Left colon (tissue), 1 donor: ENCODE measurements around the genes AURKAIP1, TMEM240, FNDC10 and SLC35E2B.

DNA sequence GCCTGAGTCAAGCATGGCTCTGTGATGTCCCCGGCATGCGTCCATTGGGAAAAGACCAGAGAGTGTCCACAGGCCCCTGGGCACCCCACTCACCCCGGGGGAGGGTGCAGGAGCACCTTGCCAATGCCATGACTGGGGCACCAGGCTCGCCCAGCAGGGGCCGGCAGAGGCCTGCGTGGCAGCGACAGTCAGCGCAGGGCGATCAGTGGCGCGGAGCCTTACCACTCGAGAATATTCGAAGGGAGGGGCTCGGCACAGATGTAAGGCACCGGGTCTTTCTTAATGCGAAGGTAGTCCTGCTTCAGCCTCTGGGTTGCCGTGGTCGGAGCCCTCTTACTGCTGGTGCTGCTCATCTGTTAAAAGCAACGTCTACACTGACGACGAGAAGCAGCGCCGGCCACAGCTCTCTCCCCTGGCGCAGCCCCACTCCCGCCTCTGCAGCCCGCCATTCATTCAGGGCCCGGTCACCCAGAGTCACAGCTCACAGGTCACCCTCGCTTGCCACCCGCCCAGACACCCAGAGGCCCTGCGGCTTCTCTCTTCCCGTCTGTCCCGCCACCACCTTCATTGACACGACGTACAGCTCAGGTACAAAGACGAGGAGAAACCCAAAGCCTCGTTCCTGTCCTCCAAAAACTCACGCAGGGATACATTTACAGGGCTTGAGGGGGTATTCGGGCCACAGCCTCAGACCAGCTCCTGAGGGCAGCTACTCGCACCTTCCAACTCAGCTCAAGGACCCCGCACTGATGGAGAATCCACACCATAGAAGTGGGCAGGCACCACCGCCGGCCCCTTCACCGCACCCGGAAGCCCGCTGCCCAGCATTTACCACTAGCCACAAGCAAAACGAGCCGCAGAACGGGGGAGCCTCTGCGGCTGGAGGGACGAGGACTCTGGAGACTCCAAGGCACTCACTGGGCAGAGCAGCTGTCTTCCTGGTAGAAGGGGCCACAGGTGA is 5.7 kb downstream of the UBE2J2 start:
- PRO-cap = no peak

- PRO-cap = no peak
Measured at GRCh38 chr1:1298541-1299108, 9.1 kb downstream of the ACAP3 start.

GRCh38 chr1:1309230-1310250 is 1.1 kb downstream of the PUSL1 start:
- PRO-cap = bidirectional peak, plus-strand start at chr1:1309598, minus-strand start at chr1:1309324

- PRO-cap = no peak
Measured at GRCh38 chr1:1354141-1354580, 4.2 kb downstream of the MXRA8 start.

DNA sequence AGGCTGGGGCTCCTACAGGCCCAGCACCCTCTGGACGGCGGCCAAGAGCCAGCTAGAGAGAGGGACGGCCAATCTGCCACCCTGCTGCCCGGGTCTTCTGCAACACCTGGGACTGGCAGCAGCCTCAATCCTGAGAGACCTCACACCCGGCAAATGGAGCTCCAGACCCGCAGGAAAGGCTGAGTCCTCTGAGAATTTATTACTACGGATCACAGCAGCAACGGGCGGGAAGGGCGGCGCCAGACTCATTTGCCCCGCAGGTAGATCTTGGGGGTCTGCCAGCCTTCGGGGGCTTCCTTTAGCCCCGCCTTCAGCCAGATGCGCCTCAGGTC is 1.5 kb downstream of the AURKAIP1 start:
- PRO-cap = no peak

DNA sequence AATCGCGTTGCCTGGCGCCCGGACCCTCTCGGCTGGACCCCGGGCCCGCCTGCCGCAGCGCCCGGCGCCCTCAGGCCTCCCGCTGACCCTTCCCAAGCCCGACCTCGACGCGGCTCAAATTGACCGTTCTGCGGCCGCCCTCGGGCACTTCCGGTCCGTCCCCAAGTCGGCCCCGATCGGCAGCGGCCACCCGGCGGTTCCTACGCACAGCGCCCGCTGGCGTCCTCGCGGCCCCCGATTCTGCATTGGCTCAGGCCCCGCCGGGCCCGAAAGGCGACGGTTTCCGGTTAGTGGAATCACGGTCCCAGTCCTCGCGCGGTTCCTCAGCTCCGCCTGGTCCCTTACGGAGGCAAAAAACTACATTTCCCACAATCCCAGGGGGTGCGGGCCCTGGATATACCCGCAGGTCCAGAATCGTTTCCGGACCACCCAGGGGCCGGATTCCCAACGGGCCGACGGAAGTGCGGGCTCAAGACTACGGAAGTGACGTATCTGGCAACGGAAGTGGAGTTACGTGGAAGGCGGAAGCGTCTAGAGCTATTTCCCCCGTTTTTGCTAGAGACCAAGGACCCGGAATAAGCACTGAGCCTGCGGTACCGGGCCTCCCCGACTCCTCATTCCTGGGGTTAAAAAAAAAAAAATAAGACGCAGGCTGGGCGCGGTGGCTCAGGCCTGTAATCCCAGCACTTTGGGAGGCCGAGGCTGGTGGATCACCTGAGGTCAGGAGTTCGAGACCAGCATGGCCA is at the start of gene AURKAIP1:
Gene AURKAIP1 (minus strand): TSS at position 157 of the 746 bp plus-strand sequence.
- PRO-cap = bidirectional peak, plus-strand start at position 508 of the sequence, minus-strand start at position 106 of the sequence

- PRO-cap = no peak
Measured at GRCh38 chr1:1385936-1386983, 11.3 kb upstream of the AURKAIP1 start.

DNA sequence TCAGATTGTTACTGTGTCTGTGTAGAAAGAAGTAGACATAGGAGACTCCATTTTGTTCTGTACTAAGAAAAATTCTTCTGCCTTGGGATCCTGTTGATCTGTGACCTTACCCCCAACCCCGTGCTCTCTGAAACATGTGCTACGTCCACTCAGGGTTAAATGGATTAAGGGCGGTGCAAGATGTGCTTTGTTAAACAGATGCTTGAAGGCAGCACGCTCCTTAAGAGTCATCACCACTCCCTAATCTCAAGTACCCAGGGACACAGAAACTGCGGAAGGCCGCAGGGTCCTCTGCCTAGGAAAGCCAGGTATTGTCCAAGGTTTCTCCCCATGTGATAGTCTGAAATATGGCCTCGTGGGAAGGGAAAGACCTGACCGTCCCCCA is 2.7 kb upstream of the MRPL20 start:
- PRO-cap = no peak

DNA sequence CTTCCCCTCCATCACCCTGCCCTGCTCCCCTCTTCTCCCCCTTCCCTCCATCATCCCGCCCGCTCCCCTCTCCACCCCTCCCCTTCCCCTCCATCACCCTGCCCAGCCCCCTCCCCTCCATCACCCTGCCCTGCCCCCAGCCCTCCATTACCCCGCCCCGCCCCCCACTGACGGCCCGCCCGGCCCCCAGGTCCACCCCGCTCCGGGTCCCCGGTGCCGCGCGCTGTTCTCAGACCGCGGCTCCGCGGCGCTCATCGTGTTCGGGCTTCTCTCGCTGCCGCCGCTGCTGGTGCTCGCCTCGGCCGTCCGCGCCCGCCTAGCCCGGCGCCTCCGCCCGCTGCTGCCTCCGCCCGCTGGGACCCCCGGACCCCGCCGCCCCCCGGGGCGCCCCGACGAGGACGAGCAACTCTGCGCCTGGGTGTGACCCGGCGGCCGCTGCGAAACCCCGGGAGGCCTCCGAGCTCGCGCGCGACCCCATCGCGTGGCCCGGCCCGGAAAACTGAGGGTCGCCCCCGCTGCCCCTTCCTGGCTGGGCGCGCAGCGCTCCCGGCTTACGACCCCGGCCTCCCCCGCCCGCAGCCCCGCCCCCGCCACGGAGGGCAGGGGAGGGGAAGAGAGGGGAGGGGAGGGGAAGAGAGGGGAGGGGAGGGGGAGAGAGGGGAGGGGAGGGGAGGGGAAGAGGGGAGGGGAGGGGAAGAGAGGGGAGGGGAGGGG is 1.9 kb downstream of the TMEM88B start:
- PRO-cap = no peak

DNA sequence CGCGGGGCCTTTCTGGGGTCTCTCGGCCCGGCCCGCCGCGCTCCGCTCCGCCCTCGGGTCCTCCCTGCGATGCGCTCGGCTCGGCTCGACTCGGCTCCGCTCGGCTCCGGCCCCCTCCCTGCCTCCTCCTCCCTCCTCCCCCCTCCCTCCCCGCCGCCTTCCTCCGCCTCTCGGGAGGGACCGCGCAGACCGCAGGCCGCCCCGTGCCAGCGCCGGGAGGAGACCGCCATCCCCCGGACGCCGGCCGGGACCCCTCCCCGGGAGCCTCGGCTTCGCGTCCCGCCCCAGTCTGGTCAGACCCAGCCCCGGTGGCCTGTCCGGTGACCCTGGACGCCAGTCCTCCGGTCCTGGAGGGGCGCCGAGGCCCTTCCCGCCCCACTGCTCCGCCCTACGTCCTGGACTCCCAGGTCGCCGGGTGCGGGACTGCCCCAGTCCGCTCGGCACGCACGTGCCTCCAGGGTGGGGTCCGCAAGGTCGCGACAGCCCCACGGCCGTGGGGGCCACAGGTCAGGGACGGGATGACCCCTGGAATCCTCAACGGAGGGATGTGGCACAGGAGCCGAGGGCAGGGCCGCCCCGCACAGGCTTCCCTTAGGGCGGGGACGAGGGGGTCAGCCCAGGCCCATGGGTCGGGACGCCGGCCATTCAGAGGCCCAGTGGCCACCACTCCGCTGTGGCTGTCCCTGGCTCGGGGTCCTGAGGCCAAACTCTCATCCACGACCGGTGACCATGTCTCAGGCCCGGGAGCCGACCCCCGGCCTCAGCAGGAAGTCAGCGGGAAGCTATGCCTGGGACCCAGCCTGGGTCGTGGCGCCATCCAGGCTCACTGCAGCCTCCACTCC is at the start of gene TMEM240:
Gene TMEM240 (minus strand): TSS at position 92 of the 842 bp plus-strand sequence.
- PRO-cap = no peak

DNA sequence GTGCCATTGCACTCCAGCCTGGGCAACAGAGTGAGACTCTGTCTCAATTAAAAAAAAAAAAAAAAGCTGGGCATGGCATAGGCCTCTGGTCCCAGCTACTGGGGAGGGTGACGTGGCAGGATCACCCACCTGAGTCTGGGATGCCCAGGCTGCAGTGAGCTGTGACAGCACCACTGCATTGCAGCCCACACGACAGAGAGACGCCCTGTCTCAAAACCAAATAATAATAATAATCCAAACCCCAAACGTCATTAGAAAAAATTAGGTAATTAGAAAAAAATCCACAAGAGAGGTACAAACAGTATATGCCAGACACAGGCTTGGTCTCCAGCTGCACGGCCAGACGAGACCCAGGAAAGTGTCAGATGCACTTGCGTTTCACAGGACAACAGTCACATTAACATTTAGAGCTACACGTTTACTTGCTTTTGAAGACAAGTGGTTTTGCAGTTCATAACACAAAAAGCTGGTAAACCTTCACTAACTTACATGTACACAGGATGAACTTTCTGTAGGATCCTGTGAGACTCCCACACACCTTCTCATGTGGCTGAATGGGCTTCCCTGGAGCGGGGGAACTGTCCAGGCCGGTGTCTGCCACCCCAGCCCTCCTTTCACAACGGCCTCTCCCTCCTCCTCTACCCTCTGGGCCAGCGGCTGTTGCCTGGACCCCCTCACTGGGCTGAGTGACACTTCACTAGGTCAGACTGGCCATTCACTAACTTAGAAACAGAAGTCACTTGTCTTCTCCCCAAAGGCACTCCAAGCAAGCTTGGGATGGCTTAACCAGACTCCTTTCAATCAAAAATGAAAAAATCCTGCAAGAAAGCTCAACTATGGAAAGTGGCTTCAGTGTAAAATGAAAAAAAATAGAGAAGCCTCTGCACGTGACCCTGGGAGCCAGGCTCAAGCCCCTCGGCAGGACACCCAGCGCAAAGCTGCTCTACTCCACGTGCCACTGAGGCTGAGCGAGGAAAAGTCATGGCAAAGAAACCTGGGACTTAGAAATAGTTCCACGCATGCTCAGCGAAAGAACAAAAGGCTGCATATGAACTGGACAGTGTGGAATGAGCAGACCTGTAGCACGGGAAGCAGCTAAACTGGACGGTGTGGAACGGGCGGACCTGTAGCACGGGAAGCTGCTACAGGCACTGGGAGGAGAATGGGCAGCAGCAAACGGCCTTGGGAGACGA is 16.1 kb downstream of the SSU72 start:
- PRO-cap = no peak

DNA sequence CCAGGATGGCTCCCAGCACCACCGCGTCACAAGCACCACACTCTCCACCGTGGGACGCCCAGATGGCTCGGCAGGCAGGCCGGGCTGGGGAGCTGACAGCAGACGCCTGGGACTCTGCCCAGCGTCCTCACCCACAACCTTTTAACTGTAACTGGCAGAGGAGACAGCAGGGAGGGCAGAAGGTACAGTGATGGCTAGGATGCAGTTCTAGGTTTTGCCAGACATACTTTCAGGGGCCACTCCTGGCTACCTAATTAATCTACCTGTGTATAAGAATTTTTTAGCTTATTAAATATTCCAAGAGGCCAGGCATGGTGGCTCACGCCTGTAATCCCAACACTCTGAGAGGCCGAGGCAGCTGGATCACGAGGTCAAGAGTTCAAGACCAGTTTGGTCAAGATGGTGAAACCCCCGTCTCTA is 11.7 kb downstream of the SSU72 start:
- PRO-cap = no peak

GRCh38 chr1:1599903-1600515 is at the start of gene FNDC10:
Gene FNDC10 (minus strand): TSS chr1:1600135.
- PRO-cap = no peak

DNA sequence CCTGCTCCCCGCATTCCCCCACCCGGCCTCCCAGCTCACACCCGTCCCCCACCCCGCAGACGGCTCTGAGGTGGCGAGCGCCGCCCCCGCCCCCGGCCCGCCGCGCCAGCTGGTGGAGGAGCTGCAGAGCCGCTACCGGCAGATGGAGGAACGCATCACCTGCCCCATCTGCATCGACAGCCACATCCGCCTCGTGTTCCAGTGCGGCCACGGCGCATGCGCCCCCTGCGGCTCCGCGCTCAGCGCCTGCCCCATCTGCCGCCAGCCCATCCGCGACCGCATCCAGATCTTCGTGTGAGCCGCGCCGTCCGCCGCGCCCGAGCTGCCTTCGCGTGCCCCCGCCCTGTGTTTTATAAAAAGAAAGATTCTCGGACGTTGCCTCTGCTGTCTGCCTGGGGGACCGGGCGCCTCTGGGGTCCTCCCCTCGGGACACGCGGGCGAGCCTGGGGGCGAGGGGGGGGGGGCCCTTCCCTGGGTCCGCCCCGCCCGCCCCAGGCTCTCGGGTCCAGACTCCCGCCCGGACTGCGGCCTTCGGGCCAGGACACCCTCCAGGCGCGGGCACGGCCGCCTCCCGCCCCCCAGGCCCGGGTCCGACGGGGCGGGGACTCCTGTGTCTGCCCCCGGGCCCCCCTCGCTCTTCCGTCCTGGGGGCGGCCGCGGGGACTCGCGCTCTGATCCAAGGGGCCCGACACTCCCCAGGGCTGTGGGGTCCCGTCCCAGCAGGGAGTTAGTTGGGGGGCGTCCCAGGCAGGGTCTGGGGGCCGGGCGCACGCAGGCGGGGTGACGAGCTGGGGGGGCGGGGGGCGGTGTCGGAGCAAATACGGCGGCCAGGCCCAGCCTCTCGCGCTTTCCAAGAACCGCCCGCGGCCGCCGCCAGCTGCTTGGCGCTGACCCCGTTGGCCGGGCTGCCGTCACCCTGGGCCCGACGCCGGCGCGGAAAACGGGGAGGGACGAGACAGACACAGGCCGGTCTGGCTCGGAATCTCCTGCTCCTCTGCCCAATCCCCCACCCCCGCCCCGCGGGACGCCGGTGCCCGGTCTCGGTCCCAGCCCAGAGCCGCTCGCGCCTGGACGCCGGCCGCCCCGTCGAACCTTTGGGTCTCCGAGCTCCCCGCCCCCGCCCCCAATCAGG is 1.4 kb upstream of the MMP23B start:
- PRO-cap = bidirectional peak, plus-strand start at position 285 of the sequence, minus-strand start at position 193 of the sequence

- PRO-cap = no peak
Measured at GRCh38 chr1:1661885-1662657, 3.3 kb upstream of the CDK11B start.

DNA sequence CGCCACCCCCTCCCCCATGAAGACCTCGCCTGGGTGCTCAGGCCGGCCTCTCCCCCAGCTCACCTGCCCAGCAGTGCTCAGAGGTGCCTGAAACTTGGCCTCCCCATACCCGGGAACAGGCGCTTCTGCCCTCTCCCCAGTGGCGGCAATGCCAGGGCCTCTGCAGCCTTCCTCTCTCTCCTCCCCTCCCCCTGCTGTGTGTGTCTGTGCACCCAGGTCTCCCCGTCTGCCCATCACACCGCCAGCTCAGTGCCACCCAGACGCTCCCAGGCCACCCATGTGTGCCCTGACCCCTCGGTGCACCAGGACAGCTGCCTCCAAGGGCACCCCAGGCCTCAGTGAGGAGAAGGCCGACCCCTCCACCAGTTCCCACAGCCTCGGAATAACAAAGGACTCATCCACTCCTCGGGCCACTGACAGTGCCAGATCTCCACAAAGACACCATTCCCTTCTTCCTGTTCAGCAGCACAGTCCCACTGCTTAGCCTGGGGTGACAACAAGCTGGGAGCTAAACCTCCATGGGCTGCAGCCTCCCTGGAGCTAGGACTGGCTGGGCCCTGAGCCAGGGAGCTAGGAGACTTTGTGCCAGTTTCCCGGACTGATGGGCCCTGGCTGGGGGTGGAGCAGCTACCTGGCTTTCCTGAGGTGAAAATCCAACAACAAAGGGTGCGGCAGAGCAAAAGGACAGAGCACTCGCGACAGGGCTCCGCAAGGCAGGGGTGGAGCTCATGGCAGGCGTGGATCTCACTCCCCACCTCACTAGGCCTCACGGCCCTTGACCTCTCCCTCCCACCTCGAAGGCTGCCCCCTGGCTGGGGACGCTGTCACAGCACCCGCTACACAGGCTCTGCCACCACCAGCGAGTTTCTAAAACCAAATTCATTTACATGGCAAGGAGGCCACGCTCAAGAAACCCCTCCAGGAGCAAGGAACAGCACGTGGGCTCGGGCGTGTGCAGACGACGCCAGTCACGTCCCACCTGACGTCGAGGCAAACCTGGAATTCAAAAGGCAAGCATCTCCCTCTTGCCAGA is 14.0 kb downstream of the SLC35E2B start:
- PRO-cap = bidirectional peak, plus-strand start at position 689 of the sequence, minus-strand start at position 548 of the sequence

DNA sequence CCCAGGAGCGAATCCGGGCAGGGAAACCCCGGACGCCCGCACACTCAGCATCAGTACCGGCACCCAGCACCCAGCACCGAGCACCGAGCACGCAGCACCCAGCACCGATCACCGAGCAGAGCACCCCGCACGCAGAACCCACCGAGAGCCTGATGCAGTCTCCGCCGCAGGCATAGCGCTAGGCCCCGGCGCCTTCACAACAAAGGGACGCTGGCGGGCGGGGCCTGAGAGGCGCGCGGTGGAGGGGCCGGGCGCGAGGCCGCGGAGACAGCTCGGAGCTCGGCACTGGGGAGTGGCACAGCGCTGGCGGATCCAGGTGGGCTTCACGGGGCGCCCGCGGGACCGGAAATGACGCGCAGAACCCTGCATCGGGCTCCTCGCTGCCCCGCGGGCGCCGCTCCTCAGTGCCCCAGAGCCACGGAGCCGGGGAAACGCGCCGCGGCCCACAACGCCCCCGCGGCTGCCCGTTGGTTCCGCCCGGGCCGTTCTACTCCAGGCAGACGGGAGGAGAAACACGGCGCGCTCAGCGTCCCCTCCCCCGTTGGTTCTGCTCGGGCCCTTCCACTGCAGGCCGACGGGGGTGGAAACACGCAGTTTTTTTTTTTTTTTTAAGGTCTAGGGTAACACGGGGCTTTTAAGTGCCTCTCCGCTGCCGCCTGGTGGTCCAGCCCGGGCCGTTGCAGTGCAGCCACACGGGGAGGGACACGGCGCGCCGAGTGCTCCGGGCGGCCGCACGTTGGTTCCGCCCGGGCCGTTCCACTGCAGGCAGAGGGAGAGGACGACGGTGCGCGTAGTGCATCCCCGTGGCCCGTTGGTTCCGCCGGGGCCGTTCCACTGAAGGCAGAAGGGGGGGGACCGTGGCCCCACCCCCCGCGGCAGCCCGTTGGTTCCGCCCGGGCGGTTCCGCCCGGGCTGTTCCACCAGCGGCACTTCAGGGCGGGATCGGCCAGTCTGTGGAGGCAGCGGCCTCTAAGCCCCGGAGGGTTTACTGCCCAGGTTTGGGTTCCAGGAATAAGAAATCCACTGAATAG is at the start of gene SLC35E2B:
Gene SLC35E2B (minus strand): TSS at position 489 of the 1,031 bp plus-strand sequence.
- PRO-cap = unidirectional peak, plus-strand start at position 229 of the sequence; unidirectional peak, minus-strand start at position 489 of the sequence; bidirectional peak, plus-strand start at position 841 of the sequence, minus-strand start at position 549 of the sequence

- PRO-cap = no peak
Measured at GRCh38 chr1:1786503-1787702, 8.6 kb upstream of the NADK start.

- PRO-cap = no peak
Measured at GRCh38 chr1:1852662-1853879, 37.8 kb downstream of the GNB1 start.

- PRO-cap = no peak
Measured at GRCh38 chr1:1917969-1918495, 1.0 kb downstream of the TMEM52 start.